ENCODE measurements around a stretch of chr22.

DNA sequence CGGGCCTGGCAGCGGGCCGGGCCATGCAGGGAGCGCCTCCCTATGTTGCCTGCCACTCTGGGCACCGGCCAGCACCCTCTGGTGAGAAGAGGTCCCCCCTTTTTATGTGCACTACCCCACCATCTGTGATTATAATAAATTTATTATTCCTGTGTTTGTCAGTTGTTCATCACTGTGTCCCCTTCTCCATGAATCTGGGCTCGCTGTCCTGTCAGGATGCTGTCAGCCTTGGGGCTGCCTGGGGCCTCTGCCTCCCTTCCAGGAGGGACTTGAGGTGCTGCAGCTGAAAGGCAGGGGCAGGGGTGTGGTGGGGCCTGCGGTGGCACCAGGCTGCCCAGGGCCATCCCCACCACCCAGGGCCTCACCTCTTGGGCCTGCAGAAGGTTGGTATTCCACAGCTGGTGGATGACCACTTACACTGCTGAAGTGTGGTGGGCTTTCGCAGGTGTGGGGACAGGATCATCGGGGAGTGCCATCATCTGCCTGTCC lies 80.1 kb downstream of the MED15 start:
- PRO-cap: no peak
- RAMPAGE, long total RNA, 4 experiments: no peak in any of the 4 experiments

DNA sequence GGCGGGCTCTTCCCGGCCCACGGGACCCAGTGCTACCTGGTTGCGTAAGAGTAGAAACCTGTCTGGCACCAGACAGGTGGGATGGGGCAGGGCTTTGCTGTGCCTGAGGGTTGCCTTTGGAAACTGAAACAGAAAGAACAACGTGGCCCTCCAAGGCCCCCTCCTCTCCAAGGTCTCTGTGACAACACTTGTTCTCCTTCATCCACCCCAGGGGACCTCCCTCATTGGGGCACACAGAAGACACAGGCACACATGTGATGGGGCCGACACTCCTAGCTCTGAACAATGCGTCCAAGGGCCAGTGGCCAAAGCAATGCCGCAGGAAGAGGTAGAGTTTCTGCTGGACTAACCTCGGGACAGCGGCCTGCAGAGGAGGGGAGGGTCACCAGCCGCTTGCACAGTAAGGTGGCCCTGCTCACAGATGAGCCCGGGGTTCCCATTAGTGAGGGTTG lies 99.1 kb downstream of the MED15 start:
- PRO-cap: no peak
- RAMPAGE, long total RNA, 4 experiments: no peak in any of the 4 experiments

GRCh38 chr22:20634107-20634544 lies 126.7 kb downstream of the MED15 start:
- PRO-cap: no peak
- RAMPAGE, long total RNA, 4 experiments: no peak in any of the 4 experiments

DNA sequence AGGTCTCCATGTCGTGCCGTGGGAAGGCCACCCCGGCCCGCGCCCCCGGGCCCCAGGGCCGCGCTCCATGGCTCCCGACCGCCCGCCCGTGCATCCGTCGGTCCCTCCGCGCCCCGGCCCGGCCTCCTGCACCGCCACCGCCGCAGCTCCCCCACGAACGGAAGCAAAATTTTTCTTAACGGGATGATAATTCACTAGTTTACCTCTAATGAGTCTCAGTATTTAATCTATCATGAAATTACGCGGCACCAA lies 102.8 kb upstream of the SERPIND1 start:
- PRO-cap: no peak
- RAMPAGE, long total RNA, 4 experiments: no peak in any of the 4 experiments

DNA sequence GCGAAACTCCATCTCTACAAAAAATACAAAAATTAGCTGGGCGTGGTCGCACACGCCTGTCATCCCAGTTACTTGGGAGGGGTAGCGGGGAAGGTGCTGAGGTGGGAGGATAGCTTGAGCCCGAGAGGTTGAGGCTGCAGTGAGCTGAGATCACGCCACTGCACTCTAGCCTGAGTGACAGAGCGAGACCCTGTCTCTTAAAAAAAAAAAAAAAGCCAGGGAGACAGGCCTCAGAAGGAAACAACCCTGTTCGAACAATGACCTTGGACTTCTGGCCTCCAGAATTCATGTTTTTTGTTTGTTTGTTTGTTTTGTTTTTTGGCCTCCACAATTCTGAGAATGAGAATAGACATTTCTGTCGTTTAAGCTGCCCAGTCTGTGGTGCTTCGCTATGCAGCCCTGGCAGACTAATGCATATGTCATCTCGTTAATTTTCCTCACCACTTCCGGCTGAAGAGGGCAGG lies 48.2 kb upstream of the SERPIND1 start:
- PRO-cap: no peak
- RAMPAGE, long total RNA, 4 experiments: no peak in any of the 4 experiments

GRCh38 chr22:20738492-20739118 lies 35.3 kb upstream of the SERPIND1 start:
- PRO-cap: no peak
- RAMPAGE, long total RNA, 4 experiments: no peak in any of the 4 experiments

- PRO-cap: no peak
- RAMPAGE, long total RNA, 4 experiments: no peak in any of the 4 experiments
Observed at GRCh38 chr22:20869962-20870951, 11.4 kb downstream of the SNAP29 start.

- PRO-cap: unidirectional peak, minus-strand start at chr22:20951945
- RAMPAGE, long total RNA, 4 experiments: no peak in any of the 4 experiments
Observed at GRCh38 chr22:20951638-20952585, 15.1 kb upstream of the AIFM3 start.

DNA sequence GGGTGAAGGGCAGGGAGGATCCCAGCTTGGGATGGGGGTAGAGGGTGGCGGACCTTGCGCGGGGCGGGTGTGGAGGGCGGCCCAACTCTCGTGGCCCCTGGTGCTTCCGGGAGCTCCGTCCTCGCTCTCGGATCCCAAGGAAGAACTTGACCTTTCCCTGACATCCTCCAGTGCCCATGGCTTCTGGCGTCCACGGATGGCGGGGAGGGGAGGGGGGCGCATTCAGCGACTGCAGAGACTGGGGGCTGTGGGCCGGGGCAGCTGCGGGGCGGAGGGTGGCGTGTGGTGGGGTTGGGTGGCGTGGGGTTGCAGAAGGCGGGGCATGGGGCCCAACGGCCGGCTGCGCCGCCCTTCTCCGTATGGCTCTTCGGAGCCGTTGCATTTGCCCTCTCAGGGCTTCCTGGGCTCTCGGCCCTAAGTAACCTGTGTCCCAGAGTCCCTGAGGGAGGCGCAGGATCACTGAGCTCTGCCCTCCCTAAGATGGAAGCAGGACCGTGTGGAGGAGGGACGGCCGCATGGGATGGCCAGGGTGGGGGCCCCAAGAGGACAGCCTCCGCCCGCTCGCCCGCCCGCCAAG lies 9.4 kb upstream of the AIFM3 start:
- PRO-cap: bidirectional peak, plus-strand start at position 426 of the sequence, minus-strand start at position 361 of the sequence
- RAMPAGE, long total RNA, 4 experiments: no peak in any of the 4 experiments

- PRO-cap: no peak
- RAMPAGE, long total RNA, 4 experiments: no peak in any of the 4 experiments
Observed at GRCh38 chr22:20994267-20995258, 7.4 kb downstream of the THAP7 start.

GRCh38 chr22:20995869-20997110 lies 5.6 kb downstream of the THAP7 start:
- PRO-cap: no peak
- RAMPAGE, long total RNA, 4 experiments: no peak in any of the 4 experiments

DNA sequence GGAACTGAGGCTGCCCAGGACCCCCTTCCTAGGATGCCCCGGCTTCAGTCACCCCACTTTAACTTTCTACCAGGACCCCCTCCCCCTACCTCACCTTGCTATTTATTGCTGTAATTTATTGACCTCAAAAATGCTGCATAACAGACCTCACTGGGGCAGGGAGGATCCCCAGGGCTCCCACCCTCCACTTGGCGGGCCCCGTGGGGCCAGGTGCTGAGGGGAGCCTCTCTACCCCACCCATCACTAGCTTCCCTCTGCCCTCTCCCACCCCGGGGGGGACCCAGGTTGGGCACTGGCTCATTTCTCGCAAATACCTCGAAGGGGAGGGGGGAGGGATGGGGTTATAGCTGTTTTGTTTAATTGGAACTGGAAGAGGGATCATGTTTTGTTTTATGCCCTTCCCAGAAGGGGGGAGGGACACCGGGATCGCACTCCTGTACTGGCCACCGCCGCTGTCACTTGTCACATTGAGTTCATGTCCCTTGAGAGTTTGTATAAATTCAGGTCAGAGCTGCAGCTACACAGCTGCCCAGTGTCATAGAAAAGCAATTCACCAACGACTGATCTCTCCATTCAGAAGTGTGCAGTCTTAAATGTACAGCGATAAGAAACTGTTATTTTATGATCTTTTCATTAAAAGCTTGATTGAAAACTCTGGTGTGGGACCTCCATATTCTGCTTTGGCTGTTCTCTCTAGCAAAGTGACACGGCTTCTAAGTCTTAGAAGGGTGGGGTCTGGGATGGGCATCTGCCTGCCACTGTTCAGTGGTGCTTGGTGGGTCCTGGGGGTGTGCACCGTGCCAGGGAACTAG lies 16.2 kb upstream of the TMEM191C start:
- PRO-cap: no peak
- RAMPAGE, long total RNA, 4 experiments: no peak in any of the 4 experiments

DNA sequence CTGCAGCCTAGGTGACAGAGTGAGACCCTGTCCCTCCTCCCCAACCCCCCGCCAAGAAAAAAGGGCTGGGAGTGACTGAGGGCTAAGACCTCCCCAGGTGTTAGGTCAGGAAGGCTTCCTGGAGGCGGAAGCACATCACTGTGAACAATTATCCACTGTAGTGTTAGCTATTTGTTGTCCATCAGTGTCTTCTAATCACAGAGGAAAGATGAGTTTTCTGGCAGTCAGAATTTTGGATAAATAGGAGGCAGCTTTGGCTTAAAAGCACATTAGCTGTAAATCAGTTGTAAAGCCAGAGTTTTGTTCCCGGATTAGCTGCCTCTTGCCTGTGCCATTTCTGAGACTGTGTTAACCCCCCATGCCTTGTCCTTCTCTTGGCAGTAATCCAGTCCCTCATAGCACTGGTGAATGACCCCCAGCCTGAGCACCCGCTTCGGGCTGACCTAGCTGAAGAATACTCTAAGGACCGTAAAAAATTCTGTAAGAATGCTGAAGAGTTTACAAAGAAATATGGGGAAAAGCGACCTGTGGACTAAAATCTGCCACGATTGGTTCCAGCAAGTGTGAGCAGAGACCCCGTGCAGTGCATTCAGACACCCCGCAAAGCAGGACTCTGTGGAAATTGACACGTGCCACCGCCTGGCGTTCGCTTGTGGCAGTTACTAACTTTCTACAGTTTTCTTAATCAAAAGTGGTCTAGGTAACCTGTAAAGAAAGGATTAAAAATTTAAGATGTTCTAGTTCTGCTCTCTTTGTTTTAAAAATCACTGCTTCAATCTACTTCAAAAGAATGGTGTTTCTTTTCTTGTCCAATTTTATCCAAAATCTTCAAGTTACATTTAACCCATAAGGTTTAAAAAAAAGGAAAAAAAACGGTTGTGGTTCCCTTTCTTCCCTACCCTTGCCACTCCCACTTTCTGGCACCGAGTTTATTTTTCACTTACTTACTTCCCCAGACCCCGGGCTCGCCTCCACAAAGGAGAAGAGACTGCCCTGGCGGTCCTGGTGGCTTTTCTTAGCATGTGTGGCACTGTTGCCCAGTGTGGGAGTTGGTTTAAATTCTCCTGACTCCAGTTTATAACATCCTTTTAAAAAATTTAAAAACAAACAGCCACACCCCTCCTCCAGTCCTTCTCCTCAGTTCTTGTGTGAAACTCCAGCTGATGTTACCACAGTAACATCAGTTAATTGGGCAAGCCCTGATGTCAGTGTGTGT lies 8.3 kb downstream of the YDJC start:
- PRO-cap: no peak
- RAMPAGE, long total RNA, 4 experiments: start-site peak on the minus strand in 1 of 4 experiments, centred at position 588 of the sequence, 6 reads per replicate

DNA sequence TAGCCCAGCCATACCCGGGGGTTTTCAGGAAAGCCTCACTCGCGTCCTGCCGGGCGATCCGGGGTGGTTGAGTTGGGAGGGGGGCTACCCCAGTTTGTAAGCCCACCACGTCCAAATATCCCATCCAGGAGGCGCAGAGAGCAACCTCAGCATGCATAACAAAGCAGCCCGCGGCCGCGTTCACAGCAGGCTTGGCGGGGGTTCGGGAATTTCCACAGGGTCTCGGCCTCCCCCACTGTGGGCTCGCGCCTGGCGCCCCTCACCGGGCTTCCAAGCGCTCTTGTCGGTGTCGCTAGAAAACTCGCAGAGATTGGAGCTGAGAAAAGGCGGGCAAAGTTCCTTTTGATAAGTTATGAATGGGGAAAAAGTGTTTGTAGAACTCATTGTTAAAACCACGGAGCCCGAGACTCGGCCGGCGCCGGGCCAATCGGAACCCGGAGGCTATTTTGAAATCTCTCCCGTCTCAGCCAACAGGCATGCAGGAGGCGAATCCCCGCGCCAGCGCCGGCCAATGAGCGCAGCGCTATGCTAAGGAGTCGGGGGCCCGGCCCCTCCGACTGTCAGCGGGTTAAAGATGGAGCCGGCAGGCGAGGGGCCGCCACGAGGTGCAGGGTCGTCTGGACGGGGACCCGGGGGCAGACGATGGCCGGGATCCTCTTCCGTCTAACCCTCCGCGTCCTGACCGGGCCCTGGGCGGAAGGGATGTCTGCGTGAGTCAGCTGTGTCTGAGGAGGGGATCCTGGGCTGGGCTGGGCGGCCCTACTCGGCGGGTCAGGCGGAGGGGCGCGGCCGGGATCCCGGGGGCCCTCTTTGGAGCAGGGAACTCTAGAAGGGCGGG lies 9.7 kb downstream of the SDF2L1 start:
- PRO-cap: no peak
- RAMPAGE, long total RNA, 4 experiments: no peak in any of the 4 experiments

DNA sequence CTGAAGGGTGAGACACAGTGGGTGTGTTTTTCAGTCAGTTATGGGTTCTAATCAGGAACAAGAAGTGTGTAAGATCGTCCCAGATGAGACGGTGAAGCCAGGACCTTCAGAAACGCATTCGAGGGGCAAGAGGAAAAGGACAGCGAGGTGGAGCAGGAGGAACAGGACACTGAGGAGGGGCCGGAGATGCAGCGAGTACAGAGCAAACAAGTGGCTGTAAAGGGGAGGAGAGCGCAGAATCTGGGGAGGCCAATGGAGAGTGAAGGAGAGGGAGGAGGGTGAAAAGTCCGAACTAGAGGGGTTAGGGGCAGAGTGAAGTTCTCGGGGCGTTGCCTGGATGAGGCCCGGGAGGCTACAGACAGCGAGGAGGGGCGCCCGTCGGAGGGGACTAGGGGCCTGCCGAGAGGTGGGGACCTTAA lies 8.8 kb upstream of the PPIL2 start:
- PRO-cap: no peak
- RAMPAGE, long total RNA, 4 experiments: no peak in any of the 4 experiments

- PRO-cap: no peak
- RAMPAGE, long total RNA, 4 experiments: no peak in any of the 4 experiments
Observed at GRCh38 chr22:21696680-21697378, 31.0 kb downstream of the PPIL2 start.

DNA sequence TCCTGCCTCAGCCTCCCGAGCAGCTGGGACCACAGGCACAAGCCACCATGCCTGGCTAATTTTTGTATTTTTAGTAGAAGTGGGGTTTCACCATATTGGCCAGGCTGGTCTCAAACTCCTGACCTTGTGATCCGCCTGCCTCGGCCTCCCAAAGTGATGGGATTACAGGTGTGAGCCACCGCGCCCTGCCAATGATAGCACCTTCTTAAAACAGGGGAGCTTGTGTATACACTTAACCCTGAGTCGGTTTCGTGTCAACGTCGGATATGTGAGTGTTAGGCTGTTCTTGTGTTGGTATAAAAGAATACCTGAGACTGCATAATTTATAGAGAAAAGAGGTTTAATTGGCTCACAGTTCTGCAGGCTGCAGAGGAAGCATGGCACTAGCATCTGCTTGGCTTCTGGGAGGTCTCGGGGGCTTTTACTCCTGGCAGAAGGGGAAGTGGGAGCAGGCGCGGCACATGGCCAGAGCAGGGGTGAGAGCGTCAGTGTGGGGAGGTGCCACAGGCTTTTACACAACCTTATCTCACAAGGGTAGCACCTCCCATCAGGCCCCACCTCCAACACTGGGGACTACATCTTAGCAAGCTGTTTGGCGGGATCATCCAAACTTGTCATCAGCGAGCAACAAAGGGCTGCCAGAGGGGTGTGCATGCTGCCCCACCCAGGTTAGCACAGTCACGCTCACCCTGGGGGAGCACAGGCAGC lies 18.7 kb upstream of the YPEL1 start:
- PRO-cap: no peak
- RAMPAGE, long total RNA, 4 experiments: no peak in any of the 4 experiments

- PRO-cap: no peak
- RAMPAGE, long total RNA, 4 experiments: no peak in any of the 4 experiments
Observed at GRCh38 chr22:21763692-21764063, 28.1 kb upstream of the YPEL1 start.

- PRO-cap: no peak
- RAMPAGE, long total RNA, 4 experiments: no peak in any of the 4 experiments
Observed at GRCh38 chr22:21764064-21764544, 28.5 kb upstream of the YPEL1 start.

GRCh38 chr22:21766658-21767563 lies 31.3 kb upstream of the YPEL1 start:
- PRO-cap: no peak
- RAMPAGE, long total RNA, 4 experiments: no peak in any of the 4 experiments